Retinal pigment epithelial cell (primary cell): Measurements from ENCODE around the genes OR10A6 and NRIP3.

DNA sequence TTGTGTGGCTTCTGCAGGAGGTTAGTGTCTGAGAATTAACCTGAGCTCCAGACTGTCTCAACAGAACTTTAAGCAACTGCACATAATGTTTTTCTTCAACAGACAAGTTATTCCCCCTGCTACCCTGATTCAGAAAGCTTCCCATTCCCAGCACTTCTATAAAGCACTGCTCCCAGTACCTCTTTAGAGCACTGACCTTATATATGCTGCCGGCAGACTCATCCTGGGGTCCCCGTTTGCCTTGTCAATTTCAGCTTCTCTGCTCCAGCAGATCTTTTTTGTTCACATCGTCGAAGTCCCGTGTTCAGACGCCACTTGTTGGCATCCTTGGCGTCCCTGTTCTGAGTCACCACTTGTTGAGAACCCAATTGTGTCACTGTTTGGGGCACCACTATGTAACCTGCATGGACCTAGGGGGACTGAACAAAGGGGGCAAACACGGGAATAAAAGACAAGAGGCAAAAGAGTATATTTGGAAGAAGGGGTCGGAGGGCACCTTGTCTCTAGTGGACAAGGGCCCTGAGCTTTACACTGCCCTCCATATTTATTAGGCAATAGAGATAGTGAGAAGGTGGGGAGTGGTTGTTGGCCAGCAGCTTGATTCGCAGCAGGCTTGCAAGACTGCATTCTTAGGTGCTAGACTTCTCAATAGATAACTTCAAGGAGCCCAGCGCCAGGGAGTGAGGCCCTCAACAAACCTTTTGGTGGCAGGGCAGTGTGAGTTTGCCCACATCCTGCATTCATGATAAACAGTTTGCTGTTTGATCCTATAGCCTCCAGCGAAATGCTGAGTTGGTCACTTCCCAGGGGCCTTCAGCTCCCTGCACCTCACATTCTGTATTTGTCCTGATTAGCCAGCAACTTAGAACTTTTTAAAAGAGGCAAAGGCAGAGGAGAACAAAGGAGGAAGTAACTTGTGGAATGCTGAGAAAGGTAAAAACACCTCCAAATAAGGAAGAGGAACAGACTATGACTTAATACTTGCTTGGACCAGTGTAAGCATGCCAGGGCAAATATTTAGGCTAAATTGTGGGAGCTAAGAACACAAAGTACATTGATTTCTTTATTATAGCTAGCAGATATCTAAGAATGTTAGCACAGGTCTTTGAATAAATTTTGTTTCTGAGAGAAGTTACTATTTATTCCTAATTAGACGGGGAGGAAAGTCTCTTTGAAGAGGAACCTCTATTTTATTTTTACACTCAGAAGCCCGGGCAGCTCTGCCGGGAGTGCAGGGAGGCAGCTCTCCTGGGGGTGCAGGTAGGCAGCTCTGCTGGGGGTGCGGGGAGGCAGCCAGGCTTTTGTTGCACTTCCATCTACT is 25.2 kb downstream of the OR10A6 start:
- RRBS: no CpG with 5 or more reads among the region's 16 CpGs

GRCh38 chr11:7931137-7931658 is at the start of gene OR10A6:
Gene OR10A6, minus strand, starts transcription at chr11:7931268.
- RRBS: no CpG with 5 or more reads among the region's 5 CpGs

DNA sequence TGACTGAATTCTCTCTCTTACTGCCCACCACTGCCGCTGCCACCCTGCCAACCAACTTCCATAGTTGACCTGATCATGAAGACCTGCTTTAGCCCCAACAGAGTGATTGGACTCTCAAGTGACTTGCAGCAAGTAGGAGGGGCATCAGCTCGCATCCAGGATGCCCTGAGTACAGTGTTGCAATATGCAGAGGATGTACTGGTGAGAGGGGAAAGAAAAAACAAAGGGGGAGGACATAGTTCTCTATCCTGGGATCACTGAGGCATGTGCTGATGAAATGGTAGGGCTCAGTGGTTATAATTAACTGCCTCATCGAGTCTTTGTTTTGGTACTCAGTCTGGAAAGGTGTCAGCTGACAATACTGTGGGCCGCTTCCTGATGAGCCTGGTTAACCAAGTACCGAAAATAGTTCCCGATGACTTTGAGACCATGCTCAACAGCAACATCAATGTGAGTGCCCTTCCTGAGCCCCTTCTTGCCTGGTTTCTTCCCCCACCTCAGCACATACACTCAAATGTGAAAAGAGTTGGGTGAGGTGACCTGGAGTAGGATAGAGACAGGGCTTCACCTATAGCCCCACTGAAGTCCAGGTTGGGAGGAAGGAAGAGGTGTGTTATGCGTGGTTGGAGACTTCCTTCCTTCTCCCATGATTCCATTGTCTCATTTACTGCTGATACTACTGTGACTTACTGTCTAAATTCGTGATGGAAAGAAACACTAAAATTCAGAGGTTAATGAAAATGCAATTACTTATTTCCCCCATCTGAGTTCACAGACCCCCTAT is 8.0 kb downstream of the EIF3F start:
- RRBS: no CpG with 5 or more reads among the region's 8 CpGs

GRCh38 chr11:8035037-8035940 is 45.7 kb upstream of the TUB start:
- RRBS: no CpG with 5 or more reads among the region's 14 CpGs

DNA sequence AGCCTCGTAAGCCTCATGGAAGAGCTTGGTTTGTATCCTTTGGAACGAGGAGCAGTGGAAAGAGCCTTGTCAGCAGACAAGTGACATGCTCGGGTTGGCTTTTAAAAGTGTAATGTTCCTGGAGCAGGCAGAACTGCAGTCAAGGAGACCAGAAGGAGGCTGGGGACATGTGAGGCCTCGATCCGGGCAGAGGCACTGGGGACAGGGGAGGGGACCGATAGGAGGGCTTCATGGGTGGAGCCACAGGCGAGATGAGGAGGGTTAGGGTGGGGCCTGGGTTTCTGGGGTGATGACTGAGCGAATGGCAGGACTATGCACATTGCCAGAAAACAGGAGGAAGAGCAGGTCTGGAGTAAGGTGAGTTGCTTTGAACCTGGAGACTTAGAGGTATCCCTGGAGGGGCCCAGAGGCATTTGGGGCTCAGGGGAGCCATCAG is 21.3 kb upstream of the TUB start:
- RRBS: no CpG with 5 or more reads among the region's 8 CpGs

DNA sequence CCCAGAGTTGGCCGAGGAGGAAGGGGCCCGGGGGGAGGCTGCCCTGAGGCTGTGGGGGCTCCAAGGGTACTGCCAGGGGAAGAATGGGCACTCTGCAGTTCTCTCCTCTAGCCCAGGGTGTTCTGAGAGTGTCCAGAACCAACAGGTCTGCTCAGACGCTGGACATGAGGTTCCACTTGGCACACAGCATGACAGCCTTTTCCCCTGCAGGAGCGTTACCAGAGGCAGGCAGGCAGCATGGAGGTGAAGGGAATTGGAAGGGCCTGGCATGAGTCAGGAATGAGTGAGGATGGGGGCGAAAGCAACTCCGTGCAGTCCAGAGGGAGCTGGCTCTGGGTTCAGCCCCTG is 15.0 kb upstream of the TUB start:
- RRBS: no CpG with 5 or more reads among the region's 6 CpGs

DNA sequence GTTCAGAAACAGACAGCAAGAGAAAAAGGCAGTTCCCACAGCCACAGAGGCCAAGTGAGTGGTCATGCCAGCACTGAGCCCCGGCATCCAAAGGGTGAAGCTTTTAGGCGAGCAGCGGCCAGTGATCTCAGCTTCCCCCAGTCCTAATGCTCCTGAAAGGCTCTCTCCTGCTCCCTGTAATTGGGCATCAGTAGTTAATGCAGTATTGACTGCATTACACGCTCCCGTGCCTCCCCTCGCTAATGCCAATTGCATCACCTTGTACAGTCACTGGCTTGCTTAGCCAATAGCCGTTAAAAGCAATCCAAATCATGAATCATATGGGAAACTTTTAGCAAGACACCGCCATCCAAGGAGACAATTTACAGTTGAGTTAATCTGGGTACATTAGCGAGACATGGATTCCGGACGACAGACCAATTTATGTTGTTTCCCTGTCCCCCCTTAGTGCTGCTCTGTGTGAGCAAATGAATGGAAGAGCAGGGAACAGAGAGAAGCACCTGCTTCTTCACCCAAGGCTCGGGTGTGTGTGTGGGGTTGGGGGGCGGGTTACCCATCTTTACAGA is 4.8 kb downstream of the LMO1 start:
- RRBS: no CpG with 5 or more reads among the region's 13 CpGs

- RRBS: 1% methylated on average over 15 of the region's 33 CpGs
Measured at GRCh38 chr11:8263224-8263571, 480 bp downstream of the LMO1 start.

GRCh38 chr11:8282520-8283145 is 19.0 kb upstream of the LMO1 start:
- RRBS: no CpG with 5 or more reads among the region's 12 CpGs

GRCh38 chr11:8684442-8685019 is 1.9 kb downstream of the RPL27A start:
- RRBS: no CpG with 5 or more reads among the region's 5 CpGs

DNA sequence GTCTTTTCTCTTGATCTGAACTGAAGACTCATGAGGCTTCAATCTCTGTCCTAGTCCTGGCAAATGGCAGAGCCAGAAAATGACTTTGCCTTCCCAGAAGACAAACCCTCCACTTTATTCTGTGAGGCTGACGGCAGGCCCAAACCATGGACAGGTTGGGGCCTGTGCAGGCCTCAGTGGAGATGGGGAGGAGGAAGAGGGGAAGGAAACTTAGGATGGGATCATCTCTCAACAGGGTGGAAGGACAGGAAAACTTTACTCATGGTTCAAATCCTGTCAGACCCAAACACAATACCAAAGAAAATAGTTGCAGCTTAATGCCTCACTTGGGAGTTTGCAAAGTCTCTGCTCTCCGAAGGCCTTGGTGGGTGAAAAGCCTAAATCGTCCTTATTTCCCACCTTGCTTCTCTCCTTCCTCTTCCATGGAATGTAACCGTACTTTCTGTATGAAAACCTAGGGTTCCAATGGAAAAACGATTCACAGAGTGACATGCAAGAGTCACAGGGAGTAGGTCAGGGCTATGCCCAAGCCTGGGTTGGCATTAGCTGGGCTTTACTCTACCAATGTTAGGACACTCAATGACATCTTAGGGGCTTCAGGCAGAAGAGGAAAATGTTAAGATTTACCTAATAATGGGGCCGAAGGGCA is 10.0 kb downstream of the RPL27A start:
- RRBS: no CpG with 5 or more reads among the region's 6 CpGs

- RRBS: no CpG with 5 or more reads among the region's 14 CpGs
Measured at GRCh38 chr11:8707351-8708357, 25.1 kb downstream of the RPL27A start.

DNA sequence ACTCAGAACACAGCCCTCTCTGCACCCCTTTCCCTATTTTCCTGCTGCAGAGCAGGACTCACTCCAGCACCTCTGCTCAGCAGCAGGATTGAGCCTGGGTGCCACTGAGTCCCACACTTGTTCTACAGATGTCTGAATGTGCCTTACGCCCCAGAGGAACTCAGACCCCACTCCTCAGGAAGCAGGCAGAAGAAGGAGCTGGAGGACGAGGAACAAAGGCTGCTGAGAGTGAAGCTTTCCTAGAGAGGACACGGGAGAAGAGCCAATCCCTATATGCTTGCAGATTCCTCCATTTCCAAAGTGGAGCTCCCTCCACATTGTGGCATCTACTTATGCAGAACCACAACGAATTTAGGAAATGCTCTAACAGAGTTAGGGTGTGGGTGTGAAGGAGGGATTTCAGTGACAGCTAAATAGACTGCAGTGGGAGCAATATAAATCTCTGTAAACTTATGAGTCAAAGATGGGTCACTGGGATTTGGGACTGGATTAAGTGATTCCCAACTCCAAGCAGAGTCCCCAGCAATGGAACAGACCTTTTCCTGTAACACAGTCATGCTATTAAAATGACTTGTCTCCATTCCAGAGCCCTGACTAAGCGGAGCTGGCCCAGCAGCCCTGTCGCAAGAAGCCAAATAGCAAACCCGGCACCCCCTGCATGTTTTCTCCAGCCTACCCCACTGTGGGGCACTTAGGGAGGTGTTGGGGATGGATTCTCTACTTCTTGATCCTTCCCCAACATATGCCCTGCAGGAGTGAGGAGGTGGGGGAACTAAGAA is 36.5 kb downstream of the RPL27A start:
- RRBS: no CpG with 5 or more reads among the region's 7 CpGs

DNA sequence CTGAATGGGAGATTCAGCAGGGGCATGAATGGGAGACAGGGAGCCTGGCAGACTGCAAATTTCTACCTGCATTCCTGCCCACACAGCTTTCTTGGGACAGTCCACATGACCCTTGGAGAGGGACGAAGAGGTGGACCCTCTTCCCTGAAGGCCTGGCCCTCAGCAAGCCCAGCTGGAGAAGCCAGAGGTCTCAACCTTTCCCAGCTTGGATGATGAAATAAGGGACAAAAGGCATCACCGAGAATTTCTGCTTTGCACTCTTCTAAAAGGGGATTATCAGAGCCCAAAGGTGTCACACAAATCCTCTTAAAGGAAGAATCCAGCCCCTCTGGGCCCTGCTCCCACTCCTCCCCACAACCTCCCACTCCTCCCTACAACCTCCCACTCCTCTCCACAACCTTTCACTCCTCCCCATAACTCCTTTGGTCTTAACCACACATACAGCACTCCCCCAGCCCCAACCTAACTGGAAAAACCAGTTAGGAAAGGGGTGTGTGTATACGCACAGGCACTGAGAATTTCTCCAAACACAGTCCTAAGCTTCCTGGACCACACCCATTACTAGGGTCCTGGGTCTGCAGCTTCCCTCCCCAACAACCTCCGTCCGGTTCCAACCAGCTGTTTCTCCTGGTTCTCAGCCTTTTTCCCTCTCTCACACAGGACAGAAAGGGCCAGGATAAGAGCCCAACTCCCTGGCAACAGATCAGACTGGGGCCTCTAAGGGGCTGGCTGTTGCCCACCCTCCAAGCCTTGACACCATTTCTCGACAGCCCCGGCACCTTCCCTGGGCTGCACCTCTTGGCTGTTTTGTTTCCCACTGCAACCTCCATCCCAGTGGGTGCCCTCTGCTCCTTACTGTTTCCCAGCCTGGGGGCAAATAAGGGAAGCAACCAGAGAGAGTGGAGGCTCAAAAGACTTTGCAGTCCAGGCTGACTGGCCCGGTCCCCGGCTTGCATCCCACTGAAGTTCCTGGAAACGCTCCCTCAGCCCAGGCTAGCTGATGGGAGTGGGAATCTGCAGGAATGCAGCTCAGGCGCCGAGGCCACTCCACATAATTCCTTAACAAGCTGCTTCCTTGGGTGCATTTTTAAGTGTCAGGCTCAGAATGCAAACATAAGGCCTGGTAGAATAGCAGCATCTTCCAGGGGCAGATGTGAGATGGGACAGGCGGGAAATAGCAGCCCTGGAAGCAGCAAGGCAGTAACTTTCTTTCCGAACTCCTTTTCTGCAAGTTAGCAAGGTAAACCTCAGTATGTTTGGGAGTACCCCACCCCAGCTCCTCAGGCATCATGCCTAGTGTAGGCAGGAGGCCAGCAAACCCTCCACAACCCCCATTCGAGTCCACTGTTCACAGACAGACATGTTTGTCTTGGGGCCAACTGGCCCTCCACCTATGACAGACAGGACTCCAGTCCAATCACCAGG is 38.8 kb downstream of the RPL27A start:
- RRBS: no CpG with 5 or more reads among the region's 15 CpGs

- RRBS: no CpG with 5 or more reads among the region's 9 CpGs
Measured at GRCh38 chr11:8739049-8739683, 56.6 kb downstream of the RPL27A start.

- RRBS: no CpG with 5 or more reads among the region's 1 CpG
Measured at GRCh38 chr11:8765378-8765663, 45.2 kb downstream of the DENND2B start.

- RRBS: no CpG with 5 or more reads among the region's 15 CpGs
Measured at GRCh38 chr11:8766172-8767441, 43.9 kb downstream of the DENND2B start.

DNA sequence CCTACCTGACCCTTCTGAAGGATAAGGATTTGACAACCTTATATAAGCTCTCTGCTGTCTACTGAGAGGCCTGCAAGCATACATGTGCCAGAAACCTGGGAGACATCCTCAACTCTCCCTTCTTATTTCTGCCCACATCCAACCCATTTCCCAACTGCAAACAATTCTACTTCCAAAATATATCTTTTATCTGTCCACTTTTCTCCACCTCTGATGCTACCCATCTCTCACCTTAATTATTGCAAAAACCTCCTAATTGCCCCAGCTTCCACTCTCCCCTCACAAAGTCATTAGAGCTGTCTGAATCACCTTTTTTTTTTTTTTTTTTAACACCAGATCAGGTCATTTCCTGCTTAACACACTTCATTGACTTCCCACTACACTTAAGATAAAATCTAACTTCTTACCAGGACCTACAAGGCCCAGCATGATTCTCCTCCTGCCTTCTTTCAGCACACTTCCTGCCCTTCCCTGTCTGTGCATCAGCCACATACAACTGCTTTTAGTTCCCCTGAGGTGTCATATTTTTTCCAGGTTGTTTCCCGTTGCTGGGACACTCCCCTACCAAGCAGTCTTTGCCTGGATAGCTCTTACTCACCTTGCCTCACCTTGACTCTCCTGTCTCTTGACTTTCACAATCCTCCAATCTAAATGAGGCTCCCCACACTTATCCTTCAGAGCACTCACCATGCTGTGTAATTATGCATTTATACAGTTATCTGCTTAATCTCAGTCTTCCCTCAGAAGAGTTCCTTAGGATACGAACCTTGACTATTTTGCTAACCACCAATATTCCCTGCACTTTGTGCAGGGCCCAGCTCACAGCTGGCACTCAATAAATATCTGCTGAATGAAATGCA is 3.7 kb upstream of the DENND2B start:
- RRBS: no CpG with 5 or more reads among the region's 2 CpGs

GRCh38 chr11:9003362-9004302 is at the start of gene NRIP3:
Gene NRIP3, minus strand, starts transcription at chr11:9004001.
- RRBS: under 1% methylated on average over 30 of the region's 99 CpGs

DNA sequence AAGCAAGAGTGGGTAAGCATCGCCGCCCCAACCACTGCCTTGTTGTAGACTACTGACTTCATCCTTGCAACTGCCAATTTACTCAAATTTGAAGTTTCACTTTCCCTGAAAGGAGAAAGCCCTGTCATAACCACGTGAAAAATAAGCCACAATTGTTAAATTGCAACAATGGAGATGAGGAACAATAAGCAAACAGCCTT is 30.6 kb downstream of the SCUBE2 start:
- RRBS: no CpG with 5 or more reads among the region's 3 CpGs